PC-3 (cell line): Measurements from ENCODE around the gene GJA1.

DNA sequence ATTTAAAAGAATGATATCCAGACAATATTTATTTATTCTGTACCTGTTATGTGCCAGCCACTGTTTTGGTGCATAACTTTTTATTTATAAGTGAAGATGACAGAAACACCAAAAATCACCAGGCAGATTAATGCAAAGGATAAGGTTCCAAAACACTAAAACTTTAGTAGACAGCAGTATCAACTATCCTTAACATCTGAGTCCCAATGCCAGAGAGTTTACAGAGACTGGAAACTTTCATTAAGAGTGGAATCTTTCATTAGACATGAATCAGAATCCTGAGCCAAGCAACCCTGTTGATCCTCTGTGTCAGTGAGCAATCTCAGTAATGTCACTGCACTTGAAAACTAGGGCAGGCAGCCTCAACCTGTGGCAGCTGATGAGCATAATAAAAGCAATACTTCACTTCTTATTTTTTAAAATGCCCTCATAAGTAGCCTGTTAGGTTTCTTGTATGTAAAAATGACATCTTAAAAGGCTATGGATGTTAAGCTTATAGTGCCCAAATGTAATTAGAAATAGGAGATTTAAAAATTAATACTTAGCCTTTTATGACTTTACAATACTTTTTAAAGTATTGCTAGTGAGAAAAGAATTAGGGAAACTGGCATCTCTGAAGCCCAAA lies 252.7 kb upstream of the PLN start:
- RAMPAGE, long total RNA, result no peak

GRCh38 chr6:118296138-118296914 lies 251.8 kb upstream of the PLN start:
- RAMPAGE, long total RNA, result no peak

- RAMPAGE, long total RNA, result no peak
Measured at GRCh38 chr6:118526164-118526617, 21.9 kb upstream of the PLN start.

GRCh38 chr6:118552803-118553122 lies 4.7 kb downstream of the PLN start:
- RAMPAGE, long total RNA, result no peak

GRCh38 chr6:118554359-118555104 lies 6.4 kb downstream of the PLN start:
- RAMPAGE, long total RNA, result no peak

- RAMPAGE, long total RNA, result no peak
Measured at GRCh38 chr6:118707996-118708330, 56.6 kb upstream of the CEP85L start.

- RAMPAGE, long total RNA, result no peak
Measured at GRCh38 chr6:118724032-118724692, 72.8 kb upstream of the CEP85L start.

DNA sequence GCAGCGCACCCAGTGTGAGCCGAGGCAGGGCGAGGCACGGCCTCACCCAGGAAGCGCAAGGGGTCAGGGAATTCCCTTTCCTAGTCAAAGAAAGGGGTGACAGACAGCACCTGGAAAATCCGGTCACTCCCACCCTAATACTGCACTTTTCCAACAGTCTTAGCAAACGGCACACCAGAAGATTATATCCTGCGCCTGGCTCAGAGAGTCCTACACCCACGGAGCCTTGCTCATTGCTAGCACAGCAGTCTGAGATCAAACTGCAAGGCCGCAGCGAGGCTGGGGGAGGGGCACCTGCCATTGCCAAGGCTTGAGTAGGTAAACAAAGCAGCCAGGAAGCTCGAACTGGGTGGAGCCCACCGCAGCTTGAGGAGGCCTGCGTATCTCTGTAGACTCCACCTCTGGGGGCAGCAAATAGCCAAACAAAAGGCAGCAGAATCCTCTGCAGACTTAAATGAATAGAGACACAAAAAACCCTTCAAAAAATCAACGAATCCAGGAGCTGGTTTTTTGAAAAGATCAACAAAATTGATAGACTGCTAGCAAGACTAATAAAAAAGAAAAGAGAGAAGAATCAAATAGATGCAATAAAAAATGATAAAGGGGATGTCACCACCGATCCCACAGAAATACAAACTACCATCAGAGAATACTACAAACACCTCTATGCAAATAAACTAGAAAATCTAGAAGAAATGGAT lies 97.3 kb upstream of the ASF1A start:
- RAMPAGE, long total RNA, result no peak

- RAMPAGE, long total RNA, result no peak
Measured at GRCh38 chr6:118815127-118816198, 78.5 kb upstream of the ASF1A start.

GRCh38 chr6:118894451-118894837 lies 492 bp downstream of the ASF1A start:
- RAMPAGE, long total RNA, result no peak

DNA sequence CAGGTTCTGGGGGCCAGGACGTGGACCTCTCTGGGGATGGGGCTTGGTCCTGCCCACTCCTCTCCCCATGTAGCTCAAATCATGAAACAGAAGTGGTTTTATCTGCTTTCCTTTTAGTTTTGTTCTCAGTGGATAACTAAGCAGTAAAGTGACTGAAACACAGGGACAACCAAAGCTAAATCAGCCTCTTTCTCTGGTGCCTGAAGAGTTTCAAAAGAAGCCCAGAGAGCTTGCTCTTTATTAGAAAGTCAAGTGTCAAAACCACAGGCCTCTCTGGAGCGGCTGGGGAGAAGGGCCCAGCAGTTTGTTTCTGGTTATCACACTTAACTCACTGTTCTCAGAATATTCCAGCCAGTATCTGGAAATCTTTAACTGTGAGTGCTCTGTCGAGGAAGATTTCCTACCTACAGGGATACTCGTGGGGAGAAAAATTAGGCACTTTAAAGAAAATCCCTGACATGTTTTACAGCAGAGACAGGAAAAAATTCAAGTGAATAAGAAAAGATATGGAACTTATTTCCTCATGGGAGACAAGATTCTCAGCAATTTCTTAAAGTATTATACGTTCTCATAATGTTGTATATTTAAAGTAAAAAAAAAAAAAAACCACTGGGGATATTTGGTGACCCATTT lies 60.7 kb upstream of the FAM184A start:
- RAMPAGE, long total RNA, result no peak

GRCh38 chr6:119442730-119443336 lies 93.3 kb upstream of the MAN1A1 start:
- RAMPAGE, long total RNA, result no peak

GRCh38 chr6:119449260-119449694 lies 99.7 kb upstream of the MAN1A1 start:
- RAMPAGE, long total RNA, result no peak

- RAMPAGE, long total RNA, result no peak
Measured at GRCh38 chr6:119727157-119728253, 377.9 kb upstream of the MAN1A1 start.

DNA sequence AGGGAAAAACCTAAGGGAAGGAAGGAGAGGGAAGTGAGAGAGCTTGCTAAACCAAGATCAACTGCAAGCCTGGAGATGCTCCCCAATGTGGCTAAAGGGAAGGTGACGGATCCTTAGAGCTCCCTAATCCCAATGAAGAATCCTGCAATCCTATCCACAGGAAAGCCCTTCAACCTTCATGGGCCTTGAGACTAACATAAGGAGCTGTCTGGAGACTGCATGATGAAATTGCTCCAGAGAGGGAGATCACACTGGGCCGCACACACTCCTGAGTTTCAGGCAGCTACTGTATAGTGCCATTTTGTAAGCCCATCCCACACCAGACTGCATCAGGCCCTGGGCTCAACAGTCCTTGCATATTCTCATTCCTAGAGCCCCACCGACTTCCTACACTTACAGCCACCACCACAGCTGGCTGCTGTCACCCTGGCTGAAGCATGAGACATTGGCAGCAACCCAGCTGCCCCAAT lies 877.2 kb upstream of the MAN1A1 start:
- RAMPAGE, long total RNA, result no peak

GRCh38 chr6:121435392-121436026 lies at the start of gene GJA1:
GJA1 (plus strand) TSS chr6:121435646.
- RAMPAGE, long total RNA, result no peak

DNA sequence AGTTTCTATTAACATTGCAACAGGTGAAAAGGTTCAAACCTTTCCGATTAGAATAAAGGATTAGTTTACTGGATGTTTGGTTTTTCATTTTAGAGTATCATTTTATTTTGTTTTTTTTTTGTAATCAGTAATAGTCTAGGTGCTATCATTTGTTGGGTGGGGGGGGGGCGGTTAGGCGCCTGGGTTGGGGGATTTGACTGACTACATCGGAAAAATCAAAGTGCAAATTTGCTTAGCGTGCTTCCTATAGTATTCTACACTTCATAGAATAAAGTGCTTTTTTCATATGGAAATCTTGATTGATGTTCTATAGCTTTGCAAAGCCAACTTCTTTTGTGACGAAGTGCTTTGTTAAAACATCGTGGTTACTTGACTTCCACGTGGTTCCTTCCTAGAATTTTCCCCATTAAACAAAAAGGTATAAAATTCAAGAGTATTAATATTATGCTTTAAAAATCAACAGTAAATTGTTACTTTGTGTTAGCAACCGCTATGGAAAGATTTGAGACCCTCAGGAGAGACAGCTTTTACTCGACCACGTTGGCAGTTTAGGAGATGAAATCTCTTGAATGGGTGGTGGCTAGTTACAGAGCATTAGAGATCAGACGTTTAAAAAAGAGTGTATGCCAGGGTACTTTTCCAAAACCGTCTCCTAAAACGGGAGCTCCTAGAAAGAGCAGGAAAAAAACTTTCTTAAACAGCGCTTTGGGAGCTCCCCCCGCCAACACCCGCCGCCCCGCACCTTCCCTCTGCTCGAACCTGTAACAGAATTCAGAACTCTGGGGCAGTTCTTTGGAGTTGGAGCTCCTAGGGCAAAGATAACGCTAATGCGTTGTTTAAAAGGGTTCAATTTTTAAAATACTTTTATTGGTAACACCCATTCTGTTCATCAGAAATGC lies 830 bp downstream of the GJA1 start:
- RAMPAGE, long total RNA, result no peak

- RAMPAGE, long total RNA, result no peak
Measured at GRCh38 chr6:121952217-121952460, 447.3 kb upstream of the HSF2 start.

GRCh38 chr6:122043220-122043738 lies 356.2 kb upstream of the HSF2 start:
- RAMPAGE, long total RNA, result no peak

DNA sequence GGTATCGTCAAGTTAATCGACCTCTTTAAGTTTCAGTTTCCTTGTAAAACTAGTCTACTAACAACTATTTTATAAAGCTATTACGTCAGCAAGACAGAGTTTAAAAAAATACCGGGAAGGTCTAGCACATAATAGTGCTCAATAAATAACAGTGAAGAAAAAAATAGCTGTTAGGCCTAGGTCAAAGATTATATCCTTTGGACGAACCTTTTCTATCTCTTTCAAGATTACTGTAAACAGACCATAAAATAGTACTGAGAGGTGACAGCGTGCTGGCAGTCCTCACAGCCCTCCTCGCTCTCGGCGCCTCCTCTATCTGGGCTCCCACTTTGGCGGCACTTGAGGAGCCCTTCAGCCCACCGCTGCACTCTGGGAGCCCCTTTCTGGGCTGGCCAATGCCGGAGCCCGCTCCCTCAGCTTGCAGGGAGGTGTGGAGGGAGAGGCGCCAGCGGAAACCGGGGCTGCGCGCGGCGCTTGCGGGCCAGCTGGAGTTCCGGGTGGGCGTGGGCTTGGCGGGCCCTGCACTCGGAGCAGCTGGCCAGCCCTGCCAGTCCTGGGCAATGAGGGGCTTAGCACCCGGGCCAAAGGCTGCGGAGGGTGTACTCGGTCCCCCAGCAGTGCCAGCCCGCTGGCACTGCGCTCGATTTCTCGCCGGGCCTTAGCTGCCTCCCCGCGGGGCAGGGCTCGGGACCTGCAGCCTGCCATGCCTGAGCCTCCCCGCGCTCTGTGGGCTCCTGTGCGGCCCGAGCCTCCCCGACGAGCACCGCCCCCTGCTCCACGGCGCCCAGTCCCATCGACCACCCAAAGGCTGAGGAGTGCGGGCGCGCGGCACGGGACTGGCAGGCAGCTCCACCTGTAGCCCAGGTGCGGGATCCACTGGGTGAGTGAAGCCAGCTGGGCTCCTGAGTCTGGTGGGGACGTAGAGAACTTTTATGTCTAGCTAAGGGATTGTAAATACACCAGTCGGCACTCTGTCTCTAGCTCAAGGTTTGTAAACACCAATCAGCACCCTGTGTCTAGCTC lies 119.0 kb upstream of the HSF2 start:
- RAMPAGE, long total RNA, result no peak